Tibial artery (tissue), 1 donor: ENCODE measurements around a stretch of chr3.

GRCh38 chr3:100987096-100987315 is 6.2 kb downstream of the ABI3BP start:
- PRO-cap: unidirectional peak, plus-strand start at chr3:100987182

DNA sequence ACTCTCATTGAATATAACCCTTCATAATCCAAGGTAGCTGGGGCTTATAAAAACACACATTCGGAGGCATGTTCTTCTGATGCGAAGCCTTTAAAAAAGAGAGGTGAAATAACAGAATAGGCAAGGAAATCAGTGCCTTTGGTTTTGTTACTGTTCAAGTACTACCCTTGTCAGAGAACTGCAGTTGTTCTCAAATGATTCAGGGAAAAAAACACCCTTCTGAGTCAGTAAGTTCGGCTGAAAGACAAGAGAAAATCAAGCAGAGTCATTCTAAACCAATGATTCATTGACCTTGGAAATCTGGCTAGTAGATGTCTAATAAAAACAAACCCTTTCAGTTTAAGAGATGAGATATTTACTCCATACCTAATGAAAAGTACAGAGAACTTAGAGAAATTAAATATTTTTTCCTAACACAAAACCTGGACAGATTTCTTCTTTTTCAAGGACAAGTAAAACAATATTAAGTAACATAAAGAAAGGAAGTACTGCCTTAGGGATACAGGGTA is 72.7 kb upstream of the ABI3BP start:
- PRO-cap: unidirectional peak, minus-strand start at position 180 of the sequence

- PRO-cap: bidirectional peak, plus-strand start at chr3:101512860, minus-strand start at chr3:101512716
Observed at GRCh38 chr3:101512378-101512967, 539 bp downstream of the SENP7 start.

DNA sequence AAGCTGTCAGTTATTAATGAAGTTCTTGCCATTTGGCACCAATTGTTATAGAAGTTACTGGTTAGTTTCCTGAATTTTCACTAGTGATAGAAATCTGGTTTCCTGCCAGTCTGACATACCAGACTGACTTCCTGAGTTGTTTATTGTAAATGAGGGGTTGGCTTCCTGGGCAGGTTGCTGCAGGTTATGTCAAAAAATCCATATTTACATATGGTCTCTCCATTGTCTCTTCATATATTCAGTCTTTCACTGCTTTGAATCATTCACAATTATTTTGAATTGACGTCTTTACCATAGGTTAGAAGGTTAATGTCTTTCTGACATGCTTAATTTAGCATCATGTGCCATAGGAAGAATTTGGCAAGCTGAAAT is 8.4 kb upstream of the SENP7 start:
- PRO-cap: no peak

- PRO-cap: no peak
Observed at GRCh38 chr3:101612947-101613280, 38.9 kb downstream of the PCNP start.

GRCh38 chr3:101827014-101828354 is 21.8 kb upstream of the NFKBIZ start:
- PRO-cap: bidirectional peak, plus-strand start at chr3:101827936, minus-strand start at chr3:101827935

DNA sequence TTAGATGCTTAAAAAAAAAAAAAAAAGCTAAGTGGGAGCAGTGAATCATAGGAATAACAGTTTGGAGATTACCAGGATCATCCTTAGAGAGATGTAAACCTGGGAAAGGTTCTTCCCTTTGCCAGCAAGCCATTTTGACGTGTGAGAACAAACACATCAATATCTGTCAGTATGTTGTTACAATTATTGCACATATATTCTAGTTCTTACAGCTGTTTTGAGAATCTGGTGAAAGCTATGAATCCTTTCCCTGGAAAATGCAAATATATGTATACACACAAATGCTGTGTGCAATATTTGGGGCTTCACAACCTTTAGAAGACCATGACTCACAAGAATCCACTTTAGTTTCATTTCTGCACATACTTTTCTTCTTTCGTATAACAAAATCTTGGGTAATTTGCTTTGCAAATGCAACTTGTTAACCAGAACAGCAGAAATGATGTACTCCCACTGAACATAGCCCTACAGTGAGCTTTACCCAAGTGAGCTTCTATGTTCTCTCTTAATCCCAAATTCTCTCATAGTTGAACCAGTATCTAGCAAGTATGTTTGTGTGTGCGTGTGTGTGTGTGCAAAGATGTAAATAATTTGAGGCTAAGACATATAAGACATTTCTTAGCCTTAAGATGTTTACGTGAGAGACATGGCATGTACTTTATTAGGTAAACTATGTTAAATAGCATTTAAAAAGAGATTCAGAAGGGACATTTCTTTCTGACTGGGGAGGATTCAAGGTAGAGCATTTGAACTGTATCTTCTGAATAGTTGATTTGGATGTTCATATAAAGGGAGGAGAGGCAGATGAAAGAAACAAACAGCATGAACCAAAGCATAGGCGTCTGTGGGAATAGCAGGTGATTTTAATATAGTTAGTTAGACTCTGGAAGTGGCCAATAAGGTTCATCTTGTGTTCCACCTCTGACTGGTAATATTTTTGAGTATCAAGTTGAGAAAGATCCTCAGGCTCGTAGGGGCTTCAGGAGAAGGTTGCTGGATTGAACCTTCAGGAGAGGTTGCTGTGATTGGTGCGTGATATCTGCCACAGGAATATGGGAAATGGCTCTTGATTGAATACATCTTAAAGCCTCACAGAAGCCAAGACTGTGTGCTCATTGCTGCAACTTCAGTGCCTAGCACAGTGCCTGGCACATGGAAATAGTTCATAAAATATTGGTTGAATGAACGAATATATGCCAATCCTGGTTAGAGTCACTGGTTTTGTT is 12.4 kb downstream of the NFKBIZ start:
- PRO-cap: no peak

DNA sequence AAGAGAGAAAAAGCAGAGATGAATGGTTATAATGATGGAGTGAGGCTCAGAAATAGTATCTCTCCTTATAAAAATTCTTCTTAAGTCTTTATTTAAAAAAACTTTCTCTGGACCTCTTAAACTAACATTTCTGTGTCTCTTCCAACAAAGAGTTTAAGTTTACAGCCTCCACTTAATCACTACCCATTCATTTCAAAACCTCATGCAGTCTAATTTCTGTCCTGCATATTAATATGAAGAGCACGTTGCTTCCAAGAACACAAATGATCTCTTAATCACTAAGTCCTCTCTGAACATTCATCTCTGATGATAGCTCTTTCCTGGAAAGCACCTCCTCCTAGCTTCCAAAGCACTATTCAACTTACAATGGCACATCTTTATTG is 236.4 kb downstream of the NFKBIZ start:
- PRO-cap: no peak

DNA sequence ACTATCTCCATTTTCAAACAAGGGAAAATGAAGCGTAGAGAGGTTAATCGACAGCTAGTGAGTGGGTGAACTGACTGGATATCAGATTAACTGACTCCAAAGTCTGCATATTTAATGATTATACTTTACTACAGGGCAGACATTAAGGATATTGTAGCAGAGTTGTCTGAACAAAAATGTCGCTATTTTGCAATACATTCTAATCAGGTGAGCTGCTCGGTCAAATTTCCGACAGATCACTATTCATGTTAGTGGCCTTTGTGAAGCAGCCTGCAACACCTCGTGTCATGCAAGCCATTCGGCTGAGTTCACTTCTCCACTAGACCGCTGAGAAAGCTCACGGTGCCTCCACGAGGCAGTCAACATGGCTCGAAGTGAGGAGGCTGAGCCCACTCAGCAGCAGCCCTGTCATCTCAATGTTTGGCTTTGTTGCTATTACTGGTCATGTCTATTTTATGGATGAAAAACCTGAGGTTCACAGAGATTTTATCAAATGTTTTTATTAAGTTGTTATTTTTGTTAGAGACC is 264.3 kb downstream of the NFKBIZ start:
- PRO-cap: no peak

GRCh38 chr3:103295411-103295792 is 860.6 kb downstream of the ZPLD1 start:
- PRO-cap: no peak

- PRO-cap: no peak
Observed at GRCh38 chr3:104160435-104160915, 1206.2 kb upstream of the ALCAM start.

DNA sequence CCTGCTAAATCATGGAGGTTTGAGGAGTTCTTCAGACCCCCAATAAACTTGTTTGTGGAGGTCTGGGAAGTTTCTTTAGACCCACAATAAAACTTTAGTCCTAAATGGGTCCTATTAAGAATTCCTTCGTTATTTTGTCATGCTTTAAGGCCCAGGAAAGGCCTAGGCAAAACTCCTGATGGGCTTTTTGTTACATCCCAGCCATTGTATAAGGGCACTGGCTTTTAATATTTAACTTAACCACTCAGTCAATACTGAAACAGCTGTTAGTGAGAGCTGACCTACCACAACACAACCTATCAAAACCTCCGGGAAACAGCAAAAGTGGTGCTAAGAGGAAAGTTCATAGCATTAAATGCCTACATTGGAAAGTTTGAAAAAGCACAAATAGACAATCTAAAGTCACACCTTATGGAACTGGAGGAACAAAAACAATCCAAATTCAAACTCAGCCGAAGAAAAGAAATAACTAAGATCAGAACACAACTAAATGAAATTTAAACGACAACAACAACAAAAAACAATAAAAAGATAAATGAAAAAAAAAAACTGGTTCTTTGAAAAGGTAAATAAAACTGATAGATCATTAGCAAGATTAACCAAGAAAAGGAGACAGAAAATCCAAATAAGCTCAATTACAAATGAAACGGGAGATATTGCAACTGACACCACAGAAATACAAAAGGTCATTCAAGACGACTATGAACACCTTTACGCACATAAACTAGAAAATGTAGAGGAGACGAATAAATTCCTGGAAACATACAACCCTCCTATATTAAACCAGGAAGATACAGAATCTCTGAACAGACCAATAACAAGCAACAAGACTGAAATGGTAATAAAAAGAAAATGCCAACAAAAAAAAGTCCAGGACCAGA is 39.7 kb downstream of the ALCAM start:
- PRO-cap: no peak

DNA sequence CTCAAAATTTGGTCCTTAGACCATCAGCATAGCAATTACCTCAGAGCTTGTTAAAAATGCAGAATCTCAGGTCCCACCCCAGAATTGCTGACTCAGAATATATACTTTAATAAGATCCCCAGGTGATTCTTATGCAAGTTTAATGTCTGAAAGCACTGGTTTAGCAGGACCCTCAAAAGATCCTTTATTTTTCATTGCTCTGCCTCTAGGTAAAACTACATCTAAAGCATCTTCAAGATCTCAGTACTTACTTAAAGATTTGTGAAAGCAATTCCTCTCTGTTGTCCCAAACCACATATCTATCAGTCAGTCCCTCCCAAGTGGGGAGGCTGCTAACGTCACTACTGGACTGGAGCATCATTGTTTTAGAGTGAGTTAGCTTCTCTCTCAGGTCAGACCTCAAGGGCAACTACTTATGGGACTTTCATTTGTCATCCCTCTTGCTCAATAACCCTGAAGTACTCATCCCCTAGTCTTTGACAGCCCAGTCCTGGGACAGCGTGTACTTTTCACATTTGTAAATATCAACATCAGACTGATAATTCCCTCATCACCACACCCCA is 76.7 kb downstream of the CBLB start:
- PRO-cap: no peak

DNA sequence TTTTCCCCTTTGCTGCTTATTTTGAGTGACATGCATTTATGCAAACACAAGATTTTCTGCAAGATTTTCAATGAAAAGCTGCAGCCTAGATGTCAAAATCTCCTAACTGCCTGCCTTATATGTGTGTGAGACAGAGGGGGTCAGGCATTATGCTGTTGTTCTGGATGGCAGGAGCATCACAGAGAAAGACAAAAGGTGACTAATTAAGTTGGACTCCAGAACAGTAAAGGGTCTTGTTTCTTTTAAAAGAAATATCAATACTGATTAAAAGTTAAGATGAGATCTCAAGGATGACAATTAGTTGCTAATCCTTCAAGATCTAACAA is 70.1 kb downstream of the CBLB start:
- PRO-cap: no peak

DNA sequence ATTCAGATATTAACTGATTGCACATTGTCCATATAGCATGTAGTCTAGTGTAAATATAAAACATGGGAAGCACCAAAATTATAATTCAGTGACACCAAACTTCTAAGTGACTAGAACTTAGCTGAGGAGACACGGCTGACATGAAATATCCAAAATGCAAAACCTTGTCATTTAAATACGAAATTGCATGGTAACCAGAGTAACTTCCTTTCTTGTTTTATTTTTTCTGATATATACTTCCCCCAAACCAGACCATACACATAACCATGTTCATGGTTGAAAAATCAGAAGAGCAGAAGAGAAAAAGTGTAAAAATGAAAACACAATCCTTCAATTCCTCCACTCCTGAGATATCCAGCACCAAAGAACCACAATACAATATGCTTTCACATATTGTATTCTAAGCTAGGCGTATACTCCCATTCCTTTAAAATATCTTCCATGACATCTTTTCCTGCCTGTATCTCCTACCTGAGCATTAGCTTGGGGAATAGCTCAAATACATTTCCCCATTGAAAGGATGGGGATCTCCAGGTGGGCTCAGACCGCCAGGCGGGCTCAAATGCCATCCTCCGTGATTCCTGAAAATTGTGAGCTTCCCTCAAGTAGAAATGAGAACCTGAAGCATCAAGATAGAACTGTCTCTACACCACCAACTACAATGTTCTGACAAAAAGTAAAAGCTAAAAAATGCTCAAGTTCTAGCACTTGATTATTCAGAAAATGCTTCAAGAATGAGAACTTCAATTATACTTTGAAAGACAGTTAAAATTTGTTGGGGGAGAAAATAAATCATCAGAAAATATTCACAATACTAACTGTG is 37.8 kb downstream of the CBLB start:
- PRO-cap: no peak

- PRO-cap: bidirectional peak, plus-strand start at chr3:105867430, minus-strand start at chr3:105867407
Observed at GRCh38 chr3:105867224-105867716, 1.5 kb downstream of the CBLB start.

GRCh38 chr3:105869338-105870003 is 659 bp upstream of the CBLB start:
- PRO-cap: bidirectional peak, plus-strand start at chr3:105869457, minus-strand start at chr3:105869390

GRCh38 chr3:106317272-106317643 is 448.4 kb upstream of the CBLB start:
- PRO-cap: no peak

DNA sequence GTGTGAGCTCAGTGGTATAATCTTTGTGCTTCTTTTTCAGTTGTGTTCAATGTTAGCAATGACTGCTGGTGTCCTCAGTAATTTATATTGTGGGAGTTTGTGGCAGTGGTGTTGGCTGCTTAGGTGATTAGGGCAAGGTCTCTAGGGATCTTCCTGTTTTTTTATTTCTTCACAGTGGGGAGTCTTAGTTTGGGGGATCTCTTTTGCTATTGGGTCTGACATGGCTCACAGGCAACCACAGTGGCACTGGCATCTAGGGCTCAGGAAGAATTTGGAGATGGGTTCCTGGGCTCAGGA is 610.8 kb upstream of the CBLB start:
- PRO-cap: no peak

- PRO-cap: no peak
Observed at GRCh38 chr3:107374691-107374972, 2.6 kb upstream of the CCDC54 start.